OVCAR3 (cell line): Measurements from ENCODE around the genes NR4A1, SMIM41, KRT6B, KRT1, KRT3 and KRT78.

DNA sequence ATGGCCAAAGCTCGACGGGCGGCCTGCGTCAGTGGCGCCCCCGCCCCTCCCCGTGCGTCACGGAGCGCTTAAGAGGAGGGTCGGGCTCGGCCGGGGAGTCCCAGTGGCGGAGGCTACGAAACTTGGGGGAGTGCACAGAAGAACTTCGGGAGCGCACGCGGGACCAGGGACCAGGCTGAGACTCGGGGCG is at the start of gene NR4A1:
TSS of gene NR4A1 (plus strand) at position 97 of the 190 bp plus-strand sequence.
- RRBS: 5% methylated on average over 9 of the region's 21 CpGs

- RRBS: 93% methylated on average over 17 of the region's 87 CpGs
These were observed at the start of gene SMIM41 for GRCh38 chr12:52079401-52080371. Gene SMIM41 (plus strand): TSS chr12:52079704.

DNA sequence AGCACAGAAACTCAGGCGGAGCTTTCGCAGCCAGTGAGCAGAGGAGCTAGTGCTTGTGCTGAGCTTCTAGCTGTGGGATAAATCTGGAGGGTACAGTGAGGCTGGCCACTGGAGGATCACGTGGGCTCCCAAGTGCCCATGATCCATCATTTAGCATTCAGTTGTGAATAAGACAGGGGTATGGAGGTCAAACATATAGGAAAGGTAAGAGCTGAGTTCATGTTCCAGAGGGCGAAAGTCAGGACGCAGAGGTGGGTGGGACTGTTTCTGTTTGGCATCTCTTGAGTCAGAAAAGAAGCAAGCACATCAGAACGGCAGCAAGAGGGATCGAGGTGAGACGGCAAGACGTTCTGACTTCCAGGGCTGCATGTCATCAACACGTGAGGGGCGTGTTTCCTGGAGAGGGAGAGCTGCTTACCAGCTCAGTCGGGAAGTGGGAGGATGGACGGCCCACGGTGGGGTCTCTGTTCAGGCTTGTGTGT is 16.8 kb upstream of the KRT80 start:
- RRBS: no CpG with 5 or more reads among the region's 14 CpGs

DNA sequence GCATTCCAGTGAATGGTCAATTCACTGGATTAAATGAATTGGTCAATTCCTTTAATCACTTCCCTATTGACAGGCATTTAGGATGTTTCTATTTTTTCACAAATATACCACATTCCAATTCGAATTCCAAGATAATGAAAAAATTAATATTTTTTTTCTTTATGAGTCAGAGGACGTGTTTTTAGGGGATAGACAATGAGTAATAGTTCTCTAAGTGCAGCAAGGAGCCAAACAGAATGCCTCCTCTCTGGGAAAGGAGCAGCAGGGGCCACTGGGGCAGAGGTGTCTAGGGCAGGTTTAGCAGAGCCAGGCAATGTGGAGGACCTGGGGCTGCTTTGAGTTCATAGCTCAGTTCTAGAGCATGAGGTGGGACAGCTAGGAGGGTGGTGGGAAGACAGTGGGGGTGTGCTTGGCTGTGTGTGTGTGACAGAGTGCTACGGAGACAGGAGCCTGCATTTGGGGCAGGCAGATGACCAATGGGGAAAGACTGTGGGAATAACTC is 2.7 kb upstream of the KRT7 start:
- RRBS: no CpG with 5 or more reads among the region's 3 CpGs

GRCh38 chr12:52242900-52243797 is 10.1 kb downstream of the KRT7 start:
- RRBS: no CpG with 5 or more reads among the region's 11 CpGs

GRCh38 chr12:52247345-52248377 is 14.6 kb downstream of the KRT7 start:
- RRBS: no CpG with 5 or more reads among the region's 14 CpGs

DNA sequence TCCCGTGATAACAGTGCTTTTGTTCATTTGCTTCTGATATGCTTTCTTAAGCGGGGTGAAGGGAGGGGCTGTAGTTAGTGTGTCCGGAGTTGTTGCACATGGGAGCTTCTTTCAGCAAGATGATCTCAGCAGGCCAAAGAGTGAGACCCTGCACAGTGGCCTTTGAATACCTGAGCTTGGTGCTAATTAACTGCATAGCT is 17.9 kb downstream of the KRT85 start:
- RRBS: no CpG with 5 or more reads among the region's 3 CpGs

DNA sequence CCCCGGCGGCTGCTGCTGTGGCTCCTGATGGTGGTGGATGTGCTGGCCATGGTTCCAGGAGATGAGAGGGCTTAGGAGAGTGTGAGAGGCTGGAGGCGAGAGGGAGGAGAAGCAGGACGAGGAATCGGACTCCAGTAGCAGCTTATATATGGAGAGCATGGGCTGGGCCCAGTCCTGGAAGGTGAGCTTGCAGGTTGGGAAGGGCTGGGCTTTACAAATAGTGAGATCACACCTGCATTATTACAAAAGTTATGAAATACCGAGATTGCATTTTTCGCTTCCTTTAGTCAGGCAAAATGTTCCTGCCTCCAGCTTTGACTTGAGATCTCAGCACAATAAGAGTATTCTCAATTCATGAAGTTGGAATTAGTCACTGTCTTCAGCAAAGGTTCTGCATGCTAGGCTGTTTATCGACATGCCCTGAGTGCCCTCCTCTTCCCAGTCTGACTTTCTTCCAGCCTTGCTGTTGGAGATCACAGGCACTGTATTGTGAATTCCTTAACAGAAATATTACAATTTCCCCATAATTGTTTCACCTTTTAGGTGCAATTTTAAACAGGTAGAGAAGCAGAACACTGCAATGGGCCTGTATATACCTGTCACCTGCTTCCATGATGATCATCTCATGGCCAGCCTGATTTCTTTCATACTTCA is at the start of gene KRT6B:
TSS of gene KRT6B (minus strand) at position 118 of the 654 bp plus-strand sequence.
- RRBS: no CpG with 5 or more reads among the region's 8 CpGs

DNA sequence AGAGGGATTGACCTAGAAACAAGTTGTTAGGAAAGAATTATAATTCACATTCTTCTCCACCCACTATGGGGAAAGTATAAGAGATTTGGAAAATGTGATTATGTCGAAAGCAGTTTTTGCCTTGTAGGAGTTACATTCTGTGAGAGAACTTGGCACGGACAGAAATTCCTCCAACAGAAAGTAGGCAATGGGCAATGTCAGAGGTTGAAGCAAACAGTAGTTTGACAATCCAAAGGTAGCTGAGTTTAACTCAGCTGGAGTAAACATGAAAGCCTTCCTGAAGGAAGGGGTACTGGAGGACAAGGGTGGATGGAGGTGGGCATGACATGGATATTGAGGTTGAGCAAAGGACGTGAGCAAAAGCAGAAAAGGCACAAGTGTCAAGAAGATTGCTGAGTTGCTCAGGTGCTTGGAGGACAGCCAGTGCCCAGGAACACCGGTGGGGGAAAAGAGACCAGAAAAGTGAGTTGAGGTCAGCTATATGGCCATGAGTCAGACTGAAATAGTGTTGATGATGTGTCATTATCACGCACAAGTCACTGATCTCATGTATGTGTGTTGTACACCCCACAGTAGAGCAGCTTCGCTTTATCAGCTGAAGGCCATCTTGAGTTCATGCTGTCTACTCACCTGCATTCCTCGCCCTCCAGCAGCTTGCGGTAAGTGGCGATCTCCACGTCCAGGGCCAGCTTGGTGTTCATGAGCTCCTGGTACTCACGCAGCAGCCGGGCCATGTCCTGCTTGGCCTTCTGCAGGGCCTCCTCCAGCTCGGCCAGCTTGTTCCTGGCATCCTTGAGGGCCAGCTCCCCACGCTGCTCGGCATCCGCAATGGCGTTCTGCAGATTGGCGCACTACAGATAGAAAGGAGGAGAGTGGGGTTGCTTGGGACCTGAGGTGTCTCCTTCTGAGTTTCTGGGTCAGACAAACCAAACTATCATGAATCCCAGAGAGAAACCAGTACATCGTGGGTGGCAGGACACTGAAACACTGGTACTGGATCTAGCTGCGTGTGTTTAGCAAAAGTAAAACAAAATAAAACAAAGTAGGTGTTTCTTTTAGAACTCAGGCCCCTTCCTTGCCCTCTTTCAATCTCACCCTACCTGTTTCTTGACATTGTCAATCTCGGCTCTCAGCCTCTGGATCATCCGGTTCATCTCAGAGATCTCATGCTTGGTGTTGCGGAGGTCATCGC is 3.8 kb downstream of the KRT5 start:
- RRBS: no CpG with 5 or more reads among the region's 24 CpGs

- RRBS: no CpG with 5 or more reads among the region's 8 CpGs
These were observed at the start of gene KRT1 for GRCh38 chr12:52680178-52680653. Gene KRT1 (minus strand): TSS chr12:52680407.

DNA sequence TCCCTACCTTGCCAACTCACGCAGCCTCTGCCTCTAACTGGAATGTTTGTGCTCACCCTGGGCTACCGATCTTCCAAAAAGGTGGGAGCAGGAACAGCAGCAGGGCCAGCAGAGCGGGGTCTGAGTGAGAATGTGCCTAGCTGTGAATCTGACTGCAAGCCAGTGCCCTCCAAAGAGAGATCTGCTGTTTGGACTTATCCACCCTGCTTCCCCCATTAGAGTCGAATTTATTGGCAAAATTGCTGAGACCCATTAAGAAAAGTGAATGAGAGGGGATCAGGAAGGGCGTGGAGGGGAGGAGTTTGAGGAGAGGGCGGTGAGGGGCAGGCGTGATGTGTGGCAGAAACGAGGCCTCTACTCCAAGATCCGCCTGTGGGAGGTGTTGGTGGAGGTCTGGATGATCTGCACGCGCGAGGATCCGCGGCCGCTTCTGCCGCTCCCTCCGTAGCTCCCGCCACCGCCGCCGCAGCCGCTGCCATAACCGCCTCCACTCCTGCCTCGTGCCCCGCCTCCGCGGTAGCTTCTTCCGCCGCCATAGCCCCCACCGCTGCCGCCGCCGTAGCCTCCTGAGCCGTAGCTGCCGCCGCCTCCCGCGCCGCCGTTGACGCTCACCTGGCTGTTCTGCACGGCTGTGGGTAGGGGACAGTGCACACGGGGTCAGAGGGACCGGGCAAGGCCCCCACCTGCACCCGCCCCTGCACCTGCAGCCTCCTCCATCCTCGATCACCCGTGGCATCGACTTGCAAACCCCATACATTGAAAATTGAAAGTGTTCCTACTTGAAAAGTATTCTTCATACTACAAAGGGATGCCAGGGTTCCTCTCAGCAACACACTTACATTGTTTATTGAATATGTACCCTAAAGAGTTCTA is 10.8 kb upstream of the KRT1 start:
- RRBS: no CpG with 5 or more reads among the region's 48 CpGs

GRCh38 chr12:52768816-52769283 is 8.3 kb downstream of the KRT76 start:
- RRBS: no CpG with 5 or more reads among the region's 9 CpGs

GRCh38 chr12:52795684-52795973 is 288 bp downstream of the KRT3 start:
- RRBS: 97% methylated on average over 4 of the region's 11 CpGs

DNA sequence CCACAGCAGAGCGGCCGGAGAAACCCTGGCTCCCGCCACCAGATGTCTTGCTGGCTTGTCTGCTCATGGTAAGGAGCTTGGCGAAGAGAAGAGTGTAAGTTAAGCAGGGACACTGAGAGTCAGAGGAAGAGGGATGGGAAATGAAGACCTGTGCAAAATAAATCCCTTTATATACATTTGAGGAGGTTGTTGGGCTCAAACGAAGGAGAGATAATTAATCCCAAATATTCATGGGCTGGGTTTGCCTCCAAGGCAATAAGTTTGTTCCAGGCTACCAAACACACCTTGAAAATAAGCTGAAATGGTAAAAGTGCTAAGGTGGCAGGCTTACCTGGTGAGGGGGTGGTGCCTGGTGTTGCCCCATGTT is at the start of gene KRT3:
TSS of gene KRT3 (minus strand) at position 142 of the 367 bp plus-strand sequence.
- RRBS: no CpG with 5 or more reads among the region's 5 CpGs

- RRBS: no CpG with 5 or more reads among the region's 16 CpGs
These were observed at the start of gene KRT78 for GRCh38 chr12:52848511-52849104. Gene KRT78 (minus strand): TSS chr12:52848994.

- RRBS: no CpG with 5 or more reads among the region's 10 CpGs
These were observed 24.2 kb upstream of the KRT78 start for GRCh38 chr12:52872876-52873435.

- RRBS: no CpG with 5 or more reads among the region's 10 CpGs
These were observed 6.1 kb upstream of the KRT18 start for GRCh38 chr12:52942752-52943316.

- RRBS: no CpG with 5 or more reads among the region's 7 CpGs
These were observed 13.2 kb upstream of the EIF4B start for GRCh38 chr12:52992958-52993524.

DNA sequence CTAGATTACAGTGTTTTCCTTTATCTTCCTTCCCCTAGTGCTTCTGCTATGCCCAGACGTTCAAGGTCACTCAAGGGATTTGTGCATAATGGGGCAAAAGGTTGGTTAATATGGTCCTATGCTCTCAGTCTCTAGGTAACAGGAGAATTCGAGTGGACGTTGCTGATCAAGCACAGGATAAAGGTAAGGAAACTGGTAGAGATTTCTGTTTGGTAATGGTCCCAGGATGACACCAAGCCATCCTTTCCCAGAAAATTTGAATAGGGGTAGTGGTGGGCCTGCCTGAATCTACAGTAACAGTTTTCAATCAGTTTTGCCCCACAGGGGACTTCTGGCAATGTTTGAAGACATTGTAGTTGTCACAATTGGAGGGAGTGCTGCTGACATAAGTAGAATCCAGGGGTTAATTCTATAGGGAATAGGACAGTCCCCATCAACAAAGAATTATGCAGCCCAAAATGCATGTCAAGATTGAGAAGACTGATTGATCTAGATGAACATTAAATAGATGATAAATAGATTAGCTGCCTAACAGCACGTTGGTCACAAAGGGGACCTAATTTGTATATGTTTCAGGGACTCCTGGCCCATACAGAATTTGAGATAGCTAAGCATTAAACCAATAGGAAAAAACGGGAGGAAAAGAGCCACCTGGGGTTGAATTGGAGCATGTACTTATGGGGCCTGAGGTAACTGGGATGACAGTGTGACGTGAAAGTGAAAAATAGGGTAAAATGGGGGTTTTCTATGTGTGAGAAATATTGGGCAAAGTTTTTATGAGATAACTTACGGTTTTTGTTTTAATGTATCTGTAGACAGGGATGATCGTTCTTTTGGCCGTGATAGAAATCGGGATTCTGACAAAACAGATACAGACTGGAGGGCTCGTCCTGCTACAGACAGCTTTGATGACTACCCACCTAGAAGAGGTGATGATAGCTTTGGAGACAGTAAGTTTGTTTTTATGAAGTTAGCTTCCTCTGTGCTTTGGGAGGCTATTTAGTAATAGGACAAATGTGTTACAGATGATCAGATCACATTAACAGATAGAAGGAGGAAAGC is 15.8 kb downstream of the EIF4B start:
- RRBS: no CpG with 5 or more reads among the region's 11 CpGs

GRCh38 chr12:53047534-53047773 is 2.4 kb upstream of the TNS2 start:
- RRBS: 2% methylated on average over 19 of the region's 29 CpGs